Neural cell (in vitro differentiated cells): ENCODE measurements around the genes ALG11, VPS36 and OLFM4.

- RAMPAGE, long total RNA, result no peak
Observed at GRCh38 chr13:51764112-51765328, 39.4 kb downstream of the DHRS12 start.

DNA sequence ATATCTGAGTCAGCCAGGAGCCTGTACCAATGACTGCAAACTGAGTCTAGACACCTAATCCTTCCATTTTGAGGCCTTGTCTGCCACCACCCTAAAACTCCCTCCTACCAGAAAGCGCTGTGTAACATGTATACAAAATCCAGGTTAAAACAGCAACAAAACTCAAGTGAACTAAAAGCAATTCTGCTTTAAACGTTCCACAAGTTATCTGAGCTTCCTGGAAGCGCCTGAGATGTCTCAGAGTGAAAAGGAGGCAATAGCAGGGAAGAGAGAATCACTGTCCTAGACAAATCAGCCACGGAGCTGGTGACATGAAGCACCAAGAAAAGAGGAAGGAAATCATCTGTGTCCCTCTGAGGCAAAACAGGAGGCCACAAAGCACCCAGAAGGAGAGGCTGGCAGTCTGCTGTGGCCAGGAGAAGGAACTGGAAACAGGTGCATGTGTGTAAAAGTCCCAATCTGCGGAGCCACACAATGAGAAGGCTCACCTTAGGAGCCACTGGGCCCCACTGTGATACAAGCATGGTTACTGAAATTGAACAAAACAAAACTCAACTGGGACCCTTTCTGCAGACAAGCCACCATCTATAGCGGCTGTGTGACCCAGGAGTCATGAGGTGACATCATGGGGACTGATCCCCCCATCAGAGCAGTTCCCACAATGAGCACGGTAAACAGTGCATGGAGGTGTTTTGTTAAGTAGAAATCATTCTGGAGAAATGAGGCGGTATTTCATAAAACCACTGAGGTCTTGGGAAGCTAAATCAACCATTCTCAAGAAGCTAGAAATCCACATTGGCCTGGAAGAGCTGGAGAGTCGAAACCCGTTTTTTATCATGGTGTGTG lies 10.0 kb downstream of the DHRS12 start:
- RAMPAGE, long total RNA, result no peak

- RAMPAGE, long total RNA, result no peak
Observed at GRCh38 chr13:51815757-51816173, 11.8 kb upstream of the DHRS12 start.

DNA sequence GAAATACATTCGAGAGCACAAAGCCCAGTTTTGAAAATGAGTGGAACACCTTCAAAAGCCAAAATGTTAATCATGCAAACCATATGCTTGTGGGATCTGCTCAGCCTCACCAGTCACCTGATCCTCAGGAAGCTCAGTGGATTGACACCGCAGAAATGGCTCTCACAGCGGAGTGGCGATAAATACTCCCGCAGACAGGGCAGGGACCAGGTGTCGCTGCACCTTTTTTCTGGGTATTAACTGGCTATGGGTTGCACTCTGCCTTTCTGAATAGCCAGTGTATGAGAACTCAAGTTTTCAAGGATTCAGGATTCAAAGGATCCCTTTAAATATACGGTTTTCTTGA lies 18.2 kb upstream of the DHRS12 start:
- RAMPAGE, long total RNA, result no peak

DNA sequence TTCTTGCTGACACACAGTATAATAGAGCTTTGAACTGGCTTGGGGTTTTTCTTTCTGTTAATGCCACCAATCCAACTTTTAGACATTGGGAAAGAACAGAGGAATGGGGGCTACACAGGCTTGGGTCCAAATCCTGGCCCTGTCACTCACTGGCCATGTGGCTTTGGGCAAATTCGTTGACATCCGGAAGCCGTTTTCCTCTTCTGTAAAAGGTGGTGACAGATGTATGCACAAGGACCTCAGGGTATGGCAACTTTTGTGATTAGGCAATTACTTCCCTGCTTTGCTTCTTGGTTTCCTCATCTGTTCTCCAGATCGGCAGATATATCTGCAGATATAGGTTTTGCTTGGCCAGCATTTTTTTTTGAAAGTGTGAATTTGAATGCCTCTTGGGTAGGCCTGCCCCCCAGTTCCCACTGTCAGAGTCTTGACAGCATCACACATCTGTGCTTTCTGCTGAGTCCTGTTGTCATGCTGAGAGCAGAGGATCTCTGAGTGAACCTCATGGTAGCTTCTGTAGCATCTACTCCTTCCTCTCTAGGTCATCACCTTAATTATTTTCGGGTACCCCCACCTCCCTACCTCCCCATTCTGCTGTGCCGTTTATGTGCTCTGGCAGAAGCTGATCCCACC lies 17.7 kb downstream of the TMEM272 start:
- RAMPAGE, long total RNA, result no peak

DNA sequence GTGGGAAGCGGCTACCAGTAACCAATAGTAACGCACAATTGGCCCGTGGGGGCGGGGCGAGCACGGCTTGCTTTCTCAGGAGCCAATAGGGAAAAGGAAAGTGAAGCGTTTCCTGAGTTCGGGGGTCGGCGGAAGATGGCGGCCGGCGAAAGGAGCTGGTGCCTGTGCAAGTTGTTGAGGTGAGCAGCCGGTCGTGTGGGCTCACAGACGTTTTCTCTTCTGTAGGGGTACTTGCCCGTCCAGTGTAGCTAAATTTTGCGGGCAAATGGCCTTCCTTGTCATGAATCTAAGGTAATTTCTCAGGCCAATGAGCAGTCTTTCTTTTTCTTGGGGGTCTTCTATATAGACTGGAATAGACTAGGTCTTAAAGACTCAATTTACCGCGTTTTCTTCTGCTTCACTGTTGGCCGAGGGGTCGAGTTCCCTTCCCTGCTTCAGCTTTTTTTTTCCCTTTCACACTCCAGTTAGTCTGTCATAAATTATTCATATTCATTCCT lies at the start of gene ALG11:
TSS of gene ALG11 (plus strand) at position 115 of the 497 bp plus-strand sequence.
- RAMPAGE, long total RNA, result start-site peak on the plus strand centred at position 118 of the sequence, 27 bp wide, 1,818 and 1,889 reads in 2 replicates

- RAMPAGE, long total RNA, result no peak
Observed at GRCh38 chr13:52275558-52275864, 116.1 kb upstream of the NEK3 start.

GRCh38 chr13:52449813-52450999 lies at the start of gene VPS36:
TSS of gene VPS36 (minus strand) at chr13:52450634.
- RAMPAGE, long total RNA, result start-site peak on the minus strand at chr13:52450607-52450651, 2,269 and 2,583 reads in 2 replicates

- RAMPAGE, long total RNA, result no peak
Observed at GRCh38 chr13:53028419-53029250, at the start of gene OLFM4. TSS of gene OLFM4 (plus strand) at chr13:53028813.

GRCh38 chr13:53059815-53060111 lies 31.1 kb downstream of the OLFM4 start:
- RAMPAGE, long total RNA, result no peak

DNA sequence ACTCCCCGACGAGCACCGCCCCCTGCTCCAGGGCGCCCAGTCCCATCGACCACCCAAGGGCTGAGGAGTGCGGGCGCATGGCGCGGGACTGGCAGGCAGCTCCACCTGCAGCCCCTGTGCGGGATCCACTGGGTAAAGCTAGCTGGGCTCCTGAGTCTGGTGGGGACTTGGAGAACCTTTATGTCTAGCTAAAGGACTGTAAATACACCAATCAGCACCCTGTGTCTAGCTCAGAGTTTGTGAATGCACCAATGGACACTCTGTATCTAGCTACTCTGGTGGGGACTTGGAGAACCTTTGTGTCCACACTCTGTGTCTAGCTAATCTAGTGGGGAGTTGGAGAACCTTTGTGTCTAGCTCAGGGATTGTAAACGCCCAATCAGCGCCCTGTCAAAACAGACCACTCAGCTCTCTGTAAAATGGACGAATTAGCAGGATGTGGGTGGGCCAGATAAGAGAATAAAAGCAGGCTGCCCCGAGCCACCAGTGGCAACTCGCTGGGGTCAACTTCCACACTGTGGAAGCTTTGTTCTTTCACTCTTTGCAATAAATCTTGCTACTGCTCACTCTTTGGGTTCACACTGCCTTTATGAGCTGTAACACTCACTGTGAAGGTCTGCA lies 404.7 kb upstream of the PRR20A start:
- RAMPAGE, long total RNA, result no peak

DNA sequence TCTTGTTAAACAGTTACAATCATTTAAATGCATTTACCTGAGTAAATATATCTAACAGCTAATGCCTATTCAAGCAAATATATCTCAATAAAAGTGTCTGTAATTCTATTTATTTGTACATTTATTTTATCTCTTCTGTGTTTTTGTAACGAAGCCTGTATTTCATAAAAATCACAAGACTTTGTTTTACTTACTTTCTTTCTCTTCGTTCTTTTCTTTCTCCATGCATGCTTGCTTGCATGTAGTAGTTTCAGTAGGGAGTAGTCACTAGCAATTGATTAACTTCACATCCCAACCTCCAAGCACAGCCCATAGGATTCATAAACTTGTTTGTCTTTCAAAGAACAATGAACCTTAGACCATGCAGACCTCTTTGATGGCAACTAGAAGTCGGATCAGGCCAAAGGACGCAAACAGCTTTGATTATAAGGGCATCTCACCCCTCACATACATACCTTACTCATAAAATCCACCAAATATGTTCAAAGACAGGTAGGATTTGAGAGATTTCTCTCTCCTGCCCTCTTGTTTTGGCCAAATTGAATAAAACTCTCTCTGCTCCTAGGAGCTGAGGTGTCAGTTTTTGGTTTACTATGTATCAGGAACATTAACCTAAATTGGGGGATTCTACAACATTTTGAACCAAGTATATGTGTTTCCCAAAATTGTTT lies 3.1 kb upstream of the PRR20A start:
- RAMPAGE, long total RNA, result no peak

GRCh38 chr13:57634197-57635201 lies 3.0 kb downstream of the PCDH17 start:
- RAMPAGE, long total RNA, result no peak

- RAMPAGE, long total RNA, result no peak
Observed at GRCh38 chr13:59230324-59230891, 933.3 kb downstream of the DIAPH3 start.

DNA sequence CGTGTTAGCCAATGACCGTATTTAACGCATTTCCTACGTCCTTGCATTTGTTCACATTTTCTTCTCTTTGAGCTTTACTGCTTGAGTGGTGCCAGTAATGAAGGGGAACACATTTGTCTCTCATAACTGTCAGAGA lies 821.2 kb downstream of the DIAPH3 start:
- RAMPAGE, long total RNA, result no peak

- RAMPAGE, long total RNA, result no peak
Observed at GRCh38 chr13:60165886-60166085, 2.1 kb upstream of the DIAPH3 start.

DNA sequence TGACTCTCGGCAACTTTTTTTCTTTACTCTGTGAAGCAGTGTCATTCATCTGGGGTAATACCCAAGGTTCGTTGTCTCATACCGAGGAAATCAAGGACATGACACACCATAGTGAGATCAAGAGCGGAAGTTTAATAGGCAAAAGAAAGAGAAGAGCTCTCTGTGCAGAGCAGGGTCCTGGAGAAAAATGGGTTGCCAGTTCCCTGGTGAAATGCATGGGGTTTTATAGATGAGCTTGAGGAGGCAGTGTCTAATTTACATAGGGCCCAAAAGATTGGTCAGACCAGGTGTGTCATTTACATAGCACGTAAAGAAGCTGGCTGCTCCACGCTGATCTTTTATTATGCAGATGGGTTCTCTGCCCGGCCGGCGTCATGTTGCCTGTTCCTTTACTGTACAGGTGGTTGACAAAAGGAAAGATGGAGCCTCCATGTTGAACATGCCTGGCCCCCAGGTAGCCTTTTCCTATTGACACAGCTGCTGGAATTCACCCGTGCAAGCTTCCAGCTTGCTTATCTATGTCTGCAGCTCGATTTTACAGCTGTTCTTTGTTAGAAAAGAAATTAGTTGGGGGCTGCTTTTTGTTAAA lies 97.8 kb upstream of the DIAPH3 start:
- RAMPAGE, long total RNA, result no peak

- RAMPAGE, long total RNA, result no peak
Observed at GRCh38 chr13:60398900-60399483, 2.0 kb downstream of the TDRD3 start.

GRCh38 chr13:63731717-63732337 lies 14.7 kb upstream of the ENSG00000237378 start:
- RAMPAGE, long total RNA, result no peak

- RAMPAGE, long total RNA, result no peak
Observed at GRCh38 chr13:68025632-68026268, 795.6 kb upstream of the PCDH9 start.